ENCODE measurements around the genes TEX10, PLPPR1, ALDOB and CYLC2.

DNA sequence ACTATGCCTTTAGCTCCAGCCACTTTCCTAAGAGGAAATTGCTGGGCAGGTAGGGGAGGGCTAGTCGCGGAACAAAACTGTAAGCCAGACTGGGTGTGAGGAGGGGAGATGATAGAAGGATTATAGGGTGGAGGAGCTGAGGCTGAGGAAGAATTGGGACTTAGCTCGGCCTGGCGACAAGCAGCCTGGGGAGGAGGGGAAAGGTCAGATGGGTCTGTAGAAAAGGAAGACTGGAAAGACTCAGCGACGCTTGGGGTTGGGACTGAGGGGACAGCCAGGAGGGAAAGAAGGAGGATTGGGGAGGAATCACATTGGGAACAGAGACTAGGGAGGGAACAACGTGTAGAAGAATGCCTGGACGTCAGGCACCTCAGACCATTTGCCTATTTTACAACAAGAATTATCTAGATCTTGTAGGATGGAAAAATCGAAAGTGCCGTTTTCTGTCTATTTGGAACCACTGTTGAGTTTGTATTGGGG lies 45.6 kb downstream of the INVS start:
- RAMPAGE, long total RNA = no peak
- RRBS = no CpG with 5 or more reads among the region's 10 CpGs

- RAMPAGE, long total RNA = no peak
- RRBS = no CpG with 5 or more reads among the region's 6 CpGs
Observed at GRCh38 chr9:100145057-100145533, 46.1 kb downstream of the INVS start.

GRCh38 chr9:100352743-100353225 lies at the start of gene TEX10:
Gene TEX10, minus strand, starts transcription at chr9:100352942.
- RAMPAGE, long total RNA = start-site peak on the minus strand at chr9:100352883-100352934, 119 and 189 reads in 2 replicates
- RRBS = under 1% methylated on average over 37 of the region's 49 CpGs

DNA sequence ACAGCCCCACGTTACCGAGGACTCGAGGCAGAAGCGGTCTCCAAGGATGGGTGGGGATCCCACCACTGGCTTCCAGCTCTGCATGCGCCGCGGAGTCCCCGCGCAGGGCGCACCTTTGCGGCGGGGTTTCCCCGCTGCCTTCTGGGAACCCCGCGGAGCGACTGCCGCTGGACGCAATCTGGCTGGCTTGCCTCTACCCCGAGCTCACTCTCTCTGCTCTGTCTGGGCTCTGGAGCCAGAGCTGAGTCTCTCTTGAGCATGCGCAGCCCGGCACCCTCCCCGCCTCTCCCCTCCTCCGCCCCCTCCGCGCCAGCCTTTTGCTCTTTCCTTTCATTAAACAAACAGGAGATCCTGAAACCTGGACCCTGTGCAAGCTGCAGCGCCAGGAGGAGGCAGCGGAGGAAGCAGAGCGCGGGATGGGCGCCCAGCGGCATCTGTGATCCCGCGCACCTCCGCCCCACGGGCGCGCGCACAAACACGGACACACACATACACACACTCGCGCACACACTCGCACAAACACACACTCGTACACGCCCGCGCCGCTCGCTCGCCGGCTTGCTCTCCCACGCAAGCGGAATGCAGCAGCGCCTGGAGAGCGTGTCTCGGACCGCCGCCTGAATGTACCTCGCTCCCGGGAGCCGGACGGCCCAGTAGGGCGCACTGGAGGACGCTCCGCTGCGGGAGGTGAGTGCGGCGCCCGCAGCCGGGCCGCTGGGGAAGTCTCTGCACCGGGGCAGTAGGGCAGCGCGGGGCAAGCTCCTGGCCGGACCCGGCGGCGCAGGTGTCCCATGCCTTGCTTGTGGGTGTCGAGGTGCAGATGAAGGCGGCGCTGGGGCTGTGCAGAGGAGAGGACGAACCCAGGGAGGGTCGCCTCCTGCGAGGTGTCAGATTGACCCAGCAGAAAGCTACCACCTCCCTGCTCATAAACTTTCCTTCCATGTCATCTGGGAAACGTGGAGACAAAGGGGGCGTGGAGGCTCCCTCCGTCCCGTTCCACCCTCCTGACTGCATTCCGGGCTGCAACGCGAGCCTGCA lies at the start of gene PLPPR1:
Gene PLPPR1 (plus strand): TSS at position 312 of the 1,038 bp plus-strand sequence.
- RAMPAGE, long total RNA = no peak
- RRBS = 2% methylated on average over 25 of the region's 90 CpGs

- RAMPAGE, long total RNA = no peak
- RRBS = no CpG with 5 or more reads among the region's 3 CpGs
Observed at GRCh38 chr9:101434414-101435005, 1.1 kb downstream of the ALDOB start.

DNA sequence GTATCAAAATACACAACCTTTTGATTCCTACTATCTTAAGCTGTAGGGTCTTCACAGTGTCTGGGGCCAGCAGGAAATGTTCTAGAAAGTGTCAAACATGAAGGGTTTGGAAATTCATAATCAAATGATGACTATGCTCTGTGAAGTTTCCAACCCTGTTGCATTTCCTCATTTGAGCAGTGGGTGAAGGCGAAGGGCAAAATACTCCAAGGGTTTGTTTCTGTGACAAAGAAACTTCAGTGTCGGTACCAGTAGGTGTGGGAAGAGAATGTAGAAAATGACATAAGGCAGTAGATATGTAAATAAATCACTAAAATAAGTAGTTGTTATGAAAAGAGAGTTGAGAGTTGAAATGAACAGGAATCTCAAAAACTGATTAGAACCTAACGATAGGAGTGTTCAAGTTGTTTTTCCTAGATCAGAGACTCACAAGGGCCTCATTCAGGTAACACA lies 542 bp downstream of the ALDOB start:
- RAMPAGE, long total RNA = no peak
- RRBS = no CpG with 5 or more reads among the region's 3 CpGs

DNA sequence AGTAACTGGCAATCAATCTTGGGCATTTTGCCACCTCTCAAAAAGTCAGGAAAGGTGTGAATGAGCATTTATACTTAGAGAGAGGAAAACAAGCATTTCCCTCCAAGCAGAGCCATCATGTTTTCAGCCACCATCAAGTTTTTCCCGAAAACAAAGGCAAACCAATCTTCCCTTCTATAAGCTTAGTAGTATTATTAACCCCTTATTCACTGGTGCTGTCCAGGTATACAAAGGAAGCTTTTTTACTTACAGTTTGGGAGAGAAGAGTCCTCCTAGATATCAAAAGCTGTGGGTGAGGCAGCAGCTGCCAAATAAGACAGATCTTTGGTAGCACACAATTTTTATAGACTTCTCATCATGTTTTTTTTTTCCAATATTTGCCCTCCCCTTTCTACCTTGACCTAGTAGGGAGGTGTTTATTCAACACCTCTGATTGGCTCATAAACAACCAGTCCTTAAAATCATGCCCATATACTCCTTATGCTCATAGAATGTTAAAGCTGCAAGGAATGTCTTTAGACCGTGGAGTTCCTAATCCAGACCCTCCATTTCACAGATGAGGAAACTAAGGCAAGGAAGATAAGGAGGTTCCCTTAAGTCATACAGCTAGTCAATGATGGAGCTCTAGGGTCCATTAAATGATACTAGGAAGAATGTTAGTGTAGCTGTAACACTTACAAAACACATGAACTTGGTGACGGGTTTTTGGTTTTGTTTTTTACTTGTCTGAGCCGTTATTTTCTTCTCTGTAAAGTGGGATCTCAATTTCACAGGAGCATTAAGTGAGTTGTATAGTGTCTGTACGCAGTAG lies at the start of gene ALDOB:
Gene ALDOB (minus strand): TSS at position 316 of the 811 bp plus-strand sequence.
- RAMPAGE, long total RNA = no peak
- RRBS = no CpG with 5 or more reads among the region's 5 CpGs

- RAMPAGE, long total RNA = no peak
Observed at GRCh38 chr9:101437159-101437744, 1.7 kb upstream of the ALDOB start.

DNA sequence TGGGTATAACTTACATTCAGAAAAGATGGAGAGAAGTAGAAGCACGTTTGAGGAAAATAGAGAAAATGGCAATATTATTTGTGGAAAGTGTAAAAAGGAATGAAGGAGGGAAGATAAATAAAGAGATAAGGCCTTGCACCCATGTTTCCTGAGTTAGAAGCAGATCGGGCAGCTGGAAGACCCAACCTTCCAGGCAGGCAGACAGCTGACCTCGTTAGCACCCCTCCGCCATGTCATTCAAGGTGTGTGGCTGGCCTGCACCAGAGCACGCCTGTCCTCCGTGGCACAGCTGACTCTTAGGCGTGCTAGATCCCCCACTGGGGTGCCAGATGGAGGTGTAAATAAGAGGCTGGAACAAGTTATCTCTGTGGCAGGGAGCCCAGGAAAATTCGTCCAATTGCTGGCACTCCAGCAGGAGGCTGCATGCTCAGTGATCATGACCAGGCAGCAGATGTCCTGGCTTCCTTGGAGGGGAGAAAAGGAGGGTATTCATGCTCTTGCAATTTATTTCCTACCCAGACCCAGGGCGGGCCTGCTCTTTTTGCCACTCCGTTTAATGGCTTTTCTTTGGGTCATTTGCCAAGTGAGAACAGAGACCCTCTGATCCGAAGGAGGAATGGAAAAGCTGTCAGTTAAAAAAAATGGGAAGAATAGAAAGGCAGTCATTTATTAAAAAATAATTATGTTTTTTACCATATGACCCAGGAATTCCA lies 7.8 kb upstream of the ALDOB start:
- RAMPAGE, long total RNA = no peak
- RRBS = no CpG with 5 or more reads among the region's 11 CpGs

- RAMPAGE, long total RNA = no peak
- RRBS = 2% methylated on average over 14 of the region's 42 CpGs
Observed at GRCh38 chr9:101448964-101450001, 13.7 kb upstream of the ALDOB start.

DNA sequence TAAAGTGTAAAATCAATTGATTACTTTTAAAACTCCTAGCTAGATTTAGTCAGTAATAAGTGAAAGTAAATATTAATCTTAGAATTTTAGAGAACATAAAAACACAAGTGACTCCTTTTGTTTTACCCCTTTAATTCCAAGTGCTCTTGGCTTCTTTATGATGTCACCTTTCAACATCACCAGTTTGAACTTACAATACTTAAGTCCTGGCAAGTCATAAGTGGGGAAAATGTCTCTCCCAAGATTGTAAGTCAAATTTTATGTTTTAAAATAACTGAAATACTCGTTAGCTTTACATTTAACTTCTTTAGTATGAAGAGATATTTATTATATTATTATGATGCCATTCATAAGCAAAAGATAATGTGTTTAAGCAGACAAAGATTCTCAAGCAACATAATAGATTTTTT lies at the start of gene CYLC2:
Gene CYLC2 (plus strand): TSS at position 182 of the 410 bp plus-strand sequence.
- RAMPAGE, long total RNA = no peak
- RRBS = no CpG with 5 or more reads among the region's 1 CpG

- RAMPAGE, long total RNA = no peak
- RRBS = no CpG with 5 or more reads among the region's 2 CpGs
Observed at GRCh38 chr9:104117940-104118504, 23.9 kb downstream of the SMC2 start.

DNA sequence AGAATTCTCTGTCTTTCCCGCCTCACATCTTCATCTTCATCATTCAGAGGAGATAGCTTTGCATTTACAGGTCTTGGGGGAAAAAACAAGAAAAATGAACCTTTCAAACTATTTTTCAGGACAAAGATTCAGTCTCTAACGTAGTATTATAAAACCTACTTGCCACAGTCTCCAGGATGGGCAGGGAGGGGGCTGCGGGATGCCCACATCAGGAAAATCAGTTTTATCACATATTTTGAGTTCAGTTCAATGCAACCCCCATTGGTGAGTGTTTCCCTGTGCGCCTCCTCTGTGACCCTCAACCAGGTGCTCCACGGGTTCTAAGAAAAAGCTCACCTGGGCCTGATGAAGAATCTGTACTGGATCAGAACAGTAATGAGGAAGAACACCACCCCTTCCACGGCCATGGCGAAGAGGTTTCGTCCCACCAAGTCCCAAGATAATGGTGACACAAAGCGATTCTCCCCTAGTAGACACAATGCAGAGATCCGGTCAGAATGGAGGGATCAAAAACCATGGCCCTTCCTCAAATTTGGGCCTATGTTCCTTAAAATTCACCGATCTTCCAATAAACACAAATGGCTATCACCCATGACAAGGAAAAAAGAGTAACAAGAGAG lies 29.0 kb downstream of the NIPSNAP3B start:
- RAMPAGE, long total RNA = no peak
- RRBS = no CpG with 5 or more reads among the region's 11 CpGs

DNA sequence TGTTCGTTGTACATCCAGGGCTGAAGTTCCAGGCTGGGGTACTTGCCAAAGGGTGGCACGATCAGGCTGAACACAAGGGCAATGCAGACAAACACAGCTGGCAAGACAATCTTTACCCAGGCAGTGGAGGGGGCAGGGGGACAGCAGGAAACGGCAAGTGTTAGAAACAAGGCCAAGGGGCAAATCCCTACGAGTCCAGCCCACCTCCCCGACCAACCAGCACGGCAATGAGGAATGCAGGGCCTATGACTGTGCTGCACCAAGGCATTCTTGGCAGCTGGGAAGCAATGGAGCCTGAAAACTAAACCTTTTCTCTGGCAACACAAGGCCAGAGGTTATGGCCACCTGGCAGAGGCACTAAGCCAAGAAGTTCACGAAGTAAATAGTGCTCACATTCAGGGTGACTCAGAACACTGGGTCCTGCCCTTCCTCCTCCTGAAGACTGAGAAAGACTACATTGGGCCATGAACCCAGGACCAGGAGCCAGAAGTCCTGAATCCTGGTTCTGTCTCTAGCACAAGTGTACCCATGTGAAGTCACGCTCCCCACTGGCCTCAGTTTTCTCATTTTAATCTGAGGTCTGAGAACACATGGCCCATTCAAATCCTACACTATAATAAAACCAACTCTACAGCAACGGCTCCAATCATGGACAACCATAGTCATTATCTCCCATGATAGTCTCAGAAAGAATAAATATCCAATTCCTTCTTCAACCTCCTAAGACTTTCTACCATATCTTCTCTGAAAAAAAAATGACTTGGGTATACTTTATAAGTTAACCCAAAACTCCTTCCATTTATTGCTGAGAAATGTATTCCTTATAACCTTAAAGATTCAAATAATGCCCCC lies 47.1 kb downstream of the NIPSNAP3B start:
- RAMPAGE, long total RNA = no peak
- RRBS = no CpG with 5 or more reads among the region's 9 CpGs

GRCh38 chr9:104851444-104852032 lies 76.4 kb downstream of the ABCA1 start:
- RAMPAGE, long total RNA = no peak
- RRBS = no CpG with 5 or more reads among the region's 4 CpGs

- RAMPAGE, long total RNA = no peak
- RRBS = no CpG with 5 or more reads among the region's 1 CpG
Observed at GRCh38 chr9:104867616-104867867, 60.4 kb downstream of the ABCA1 start.

GRCh38 chr9:105216259-105216727 lies 28.2 kb upstream of the SLC44A1 start:
- RAMPAGE, long total RNA = no peak
- RRBS = no CpG with 5 or more reads among the region's 2 CpGs

DNA sequence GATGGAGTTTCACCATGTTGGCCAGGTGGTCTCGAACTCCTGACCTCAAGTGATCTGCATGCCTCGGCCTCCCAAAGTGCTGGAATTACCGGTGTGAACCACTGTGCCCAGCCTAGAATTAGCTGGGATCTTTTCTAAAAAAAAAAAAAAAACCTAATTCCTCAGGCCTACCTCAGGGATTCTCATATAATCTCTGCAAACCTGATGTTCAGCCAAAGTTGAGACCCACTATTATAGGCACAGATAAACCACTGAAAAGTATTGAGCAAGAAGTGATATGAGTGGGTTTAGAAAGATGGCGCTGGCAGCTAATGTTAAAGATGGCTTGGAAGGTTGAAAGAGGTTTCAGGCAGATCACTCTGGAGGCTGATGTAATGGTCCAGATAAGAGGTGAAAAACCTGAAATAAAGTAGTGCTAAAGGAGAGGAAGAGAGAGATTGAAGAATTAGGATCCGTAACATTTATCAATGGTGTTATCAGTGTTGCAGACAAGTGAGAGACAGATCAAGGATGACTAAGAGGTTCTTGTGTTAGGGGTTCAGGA lies 58.2 kb downstream of the SLC44A1 start:
- RAMPAGE, long total RNA = no peak
- RRBS = no CpG with 5 or more reads among the region's 5 CpGs

GRCh38 chr9:105389666-105390538 lies 57.9 kb upstream of the FSD1L start:
- RAMPAGE, long total RNA = no peak
- RRBS = no CpG with 5 or more reads among the region's 10 CpGs

DNA sequence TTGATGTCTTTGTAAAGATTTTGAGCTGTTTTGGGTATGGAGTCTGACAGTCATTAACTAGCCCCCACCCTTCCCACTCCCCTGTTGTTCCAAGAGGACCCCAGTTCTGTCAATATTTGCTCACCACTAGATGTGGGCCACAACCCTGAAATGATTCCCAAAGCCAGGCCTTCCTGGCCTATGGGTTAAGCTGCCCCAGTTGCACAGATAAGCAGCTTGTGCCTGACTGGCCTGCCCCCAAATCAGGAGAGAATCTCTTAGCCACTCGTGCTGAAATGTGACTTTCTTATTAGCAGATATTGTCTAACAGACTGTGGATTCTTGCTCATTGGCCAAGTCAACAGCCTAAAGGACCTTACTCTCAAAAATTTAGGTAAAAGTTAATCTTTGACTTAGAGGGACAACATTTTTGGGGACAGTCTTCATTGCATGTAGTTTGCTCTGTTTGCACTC lies 29.3 kb upstream of the FSD1L start:
- RAMPAGE, long total RNA = no peak
- RRBS = no CpG with 5 or more reads among the region's 1 CpG

All from epithelial cell of proximal tubule (primary cell).